ENCODE results near the gene GRIFIN.

GRCh38 chr7:1853262-1853995, 183.4 kb downstream of the ELFN1 start:
- PRO-cap: no peak
- RAMPAGE, long total RNA, 4 experiments: no peak in any of the 4 experiments

GRCh38 chr7:1926291-1927474, 256.6 kb downstream of the ELFN1 start:
- PRO-cap: no peak
- RAMPAGE, long total RNA, 4 experiments: no peak in any of the 4 experiments

- PRO-cap: no peak
- RAMPAGE, long total RNA, 4 experiments: no peak in any of the 4 experiments
These were observed 273.2 kb downstream of the ELFN1 start for GRCh38 chr7:1943190-1943704.

DNA sequence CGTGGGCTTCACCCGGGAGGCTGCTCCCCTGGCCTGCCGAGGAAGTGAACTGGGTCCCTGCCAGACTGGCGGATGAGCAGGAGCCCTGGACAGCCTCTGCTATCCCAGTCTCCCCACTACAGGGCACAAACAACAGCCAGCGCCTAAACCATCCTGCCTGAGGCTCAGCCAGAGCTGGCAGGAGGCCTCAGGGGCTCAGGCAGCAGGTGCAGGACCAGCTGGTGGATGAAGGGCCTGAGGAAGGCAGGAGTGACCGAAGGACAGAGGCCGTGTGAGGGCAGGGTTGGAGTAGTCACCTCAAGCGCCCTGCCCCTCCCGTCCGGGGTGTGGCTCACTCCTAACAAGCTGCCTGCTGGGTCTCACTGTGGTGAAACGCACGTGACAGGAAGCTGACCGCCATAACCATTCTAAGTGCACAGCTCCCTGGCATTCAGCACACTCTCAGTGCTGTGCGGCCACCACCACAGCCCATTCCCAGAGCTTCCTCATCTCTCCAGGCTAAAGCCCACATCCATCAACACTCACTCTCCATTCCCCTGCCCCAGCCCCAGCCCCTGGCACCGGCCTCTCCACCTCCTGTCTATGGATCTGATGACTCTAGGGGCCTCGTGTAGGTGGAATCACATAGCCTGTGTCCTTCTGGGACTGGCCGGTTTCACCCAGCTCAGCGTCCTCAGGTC, 281.1 kb downstream of the ELFN1 start:
- PRO-cap: no peak
- RAMPAGE, long total RNA, 4 experiments: no peak in any of the 4 experiments

- PRO-cap: no peak
- RAMPAGE, long total RNA, 4 experiments: no peak in any of the 4 experiments
These were observed 218.3 kb downstream of the MAD1L1 start for GRCh38 chr7:2014433-2014816.

GRCh38 chr7:2018567-2019249, 214.0 kb downstream of the MAD1L1 start:
- PRO-cap: no peak
- RAMPAGE, long total RNA, 4 experiments: no peak in any of the 4 experiments

- PRO-cap: no peak
- RAMPAGE, long total RNA, 4 experiments: no peak in any of the 4 experiments
These were observed 153.0 kb downstream of the MAD1L1 start for GRCh38 chr7:2079485-2080468.

GRCh38 chr7:2301094-2301885, 13.0 kb downstream of the SNX8 start:
- PRO-cap: no peak
- RAMPAGE, long total RNA, 4 experiments: no peak in any of the 4 experiments

- PRO-cap: no peak
- RAMPAGE, long total RNA, 4 experiments: no peak in any of the 4 experiments
These were observed 8.0 kb downstream of the EIF3B start for GRCh38 chr7:2362403-2363321.

GRCh38 chr7:2376571-2377242, 22.1 kb downstream of the EIF3B start:
- PRO-cap: no peak
- RAMPAGE, long total RNA, 4 experiments: no peak in any of the 4 experiments

- PRO-cap: no peak
- RAMPAGE, long total RNA, 4 experiments: no peak in any of the 4 experiments
These were observed 23.2 kb upstream of the CHST12 start for GRCh38 chr7:2380041-2380775.

GRCh38 chr7:2406446-2407205, 3.2 kb downstream of the CHST12 start:
- PRO-cap: no peak
- RAMPAGE, long total RNA, 4 experiments: no peak in any of the 4 experiments

DNA sequence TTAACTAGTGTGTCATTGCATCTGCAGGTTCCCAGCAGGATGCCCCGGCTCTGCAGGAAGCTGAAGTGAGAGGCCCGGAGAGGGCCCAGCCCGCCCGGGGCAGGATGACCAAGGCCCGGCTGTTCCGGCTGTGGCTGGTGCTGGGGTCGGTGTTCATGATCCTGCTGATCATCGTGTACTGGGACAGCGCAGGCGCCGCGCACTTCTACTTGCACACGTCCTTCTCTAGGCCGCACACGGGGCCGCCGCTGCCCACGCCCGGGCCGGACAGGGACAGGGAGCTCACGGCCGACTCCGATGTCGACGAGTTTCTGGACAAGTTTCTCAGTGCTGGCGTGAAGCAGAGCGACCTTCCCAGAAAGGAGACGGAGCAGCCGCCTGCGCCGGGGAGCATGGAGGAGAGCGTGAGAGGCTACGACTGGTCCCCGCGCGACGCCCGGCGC, 29.1 kb downstream of the CHST12 start:
- PRO-cap: no peak
- RAMPAGE, long total RNA, 4 experiments: no peak in any of the 4 experiments

GRCh38 chr7:2476367-2476849, at the start of gene GRIFIN:
TSS of gene GRIFIN (minus strand) at chr7:2476398.
- PRO-cap: no peak
- RAMPAGE, long total RNA, 4 experiments: no peak in any of the 4 experiments

GRCh38 chr7:2477585-2478257, 1.5 kb upstream of the GRIFIN start:
- PRO-cap: no peak
- RAMPAGE, long total RNA, 4 experiments: no peak in any of the 4 experiments

DNA sequence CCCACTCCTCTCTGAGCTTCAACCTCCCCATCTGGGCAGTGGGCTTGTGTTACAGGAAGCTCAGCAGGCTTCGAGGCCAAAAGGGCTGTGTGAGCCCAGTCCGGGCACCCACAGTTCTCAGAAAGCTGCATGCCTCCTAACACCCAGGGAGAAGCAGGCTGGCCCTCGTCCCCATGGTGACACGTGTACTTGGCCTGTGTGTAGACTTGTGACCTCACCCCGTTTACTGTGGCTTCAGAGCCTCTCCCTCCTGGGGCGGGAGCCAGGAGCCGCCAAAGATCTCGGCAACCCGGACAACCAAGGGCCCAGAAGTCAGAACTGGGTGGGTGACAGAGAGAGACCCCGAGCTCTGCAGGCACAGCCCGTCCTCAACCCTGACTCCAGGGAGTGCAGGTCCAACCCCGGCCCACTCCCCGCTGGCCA, 2.3 kb upstream of the GRIFIN start:
- PRO-cap: unidirectional peak, plus-strand start at position 275 of the sequence
- RAMPAGE, long total RNA, 4 experiments: no peak in any of the 4 experiments

- PRO-cap: no peak
- RAMPAGE, long total RNA, 4 experiments: no peak in any of the 4 experiments
These were observed 17.5 kb upstream of the GRIFIN start for GRCh38 chr7:2493760-2494039.

DNA sequence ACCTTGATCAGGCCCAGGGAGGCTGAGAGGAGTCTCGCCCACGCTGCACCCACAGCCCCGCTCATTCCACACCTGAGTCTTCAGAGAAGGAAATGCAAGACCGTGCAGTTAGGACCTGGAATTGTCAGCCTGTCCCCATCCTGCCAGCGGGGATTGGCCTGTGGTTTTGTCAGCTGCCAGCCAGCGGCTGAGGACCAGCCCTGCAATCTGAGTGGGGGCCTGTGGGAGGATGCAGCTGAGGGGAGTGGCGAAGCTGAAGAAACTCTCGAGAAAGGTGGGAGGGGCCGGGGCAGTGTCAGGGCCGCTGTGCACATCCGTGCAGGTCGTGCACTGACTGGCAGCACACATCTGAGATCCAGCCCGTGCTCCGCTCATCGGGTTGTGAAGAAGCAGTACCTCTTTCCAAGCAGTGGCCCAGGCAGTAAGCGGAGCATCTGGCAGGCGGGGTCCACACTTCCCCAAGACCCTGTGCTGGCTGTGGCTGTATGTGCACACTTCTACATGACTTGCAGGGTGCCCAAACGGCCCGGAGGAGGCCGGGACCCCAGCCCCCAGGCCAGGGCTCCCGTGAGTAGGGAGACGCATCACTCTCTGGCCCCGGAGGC, 10.6 kb upstream of the LFNG start:
- PRO-cap: bidirectional peak, plus-strand start at position 313 of the sequence, minus-strand start at position 168 of the sequence
- RAMPAGE, long total RNA, 4 experiments: no peak in any of the 4 experiments

DNA sequence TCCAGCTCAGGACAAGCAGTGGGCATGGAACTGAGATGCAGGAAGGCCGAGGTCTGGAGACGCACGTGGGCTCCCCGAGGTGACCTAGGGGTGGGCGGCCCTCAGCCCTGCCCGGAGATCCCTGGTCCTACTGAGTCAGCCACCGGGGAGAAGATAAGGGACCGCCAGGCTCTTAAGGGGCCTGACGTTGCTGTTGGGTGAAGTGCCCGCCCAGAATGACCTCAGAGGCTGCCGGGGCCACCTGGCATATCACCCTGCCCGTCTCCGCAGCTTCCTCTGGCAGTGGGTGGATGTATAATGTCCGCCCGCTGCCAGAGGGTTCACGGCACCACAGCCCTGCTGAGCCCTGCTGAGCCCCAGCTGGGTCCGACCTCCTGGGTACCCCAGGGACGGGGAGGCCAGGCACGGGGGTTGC, 8.8 kb upstream of the LFNG start:
- PRO-cap: bidirectional peak, plus-strand start at position 316 of the sequence, minus-strand start at position 223 of the sequence
- RAMPAGE, long total RNA, 4 experiments: no peak in any of the 4 experiments

DNA sequence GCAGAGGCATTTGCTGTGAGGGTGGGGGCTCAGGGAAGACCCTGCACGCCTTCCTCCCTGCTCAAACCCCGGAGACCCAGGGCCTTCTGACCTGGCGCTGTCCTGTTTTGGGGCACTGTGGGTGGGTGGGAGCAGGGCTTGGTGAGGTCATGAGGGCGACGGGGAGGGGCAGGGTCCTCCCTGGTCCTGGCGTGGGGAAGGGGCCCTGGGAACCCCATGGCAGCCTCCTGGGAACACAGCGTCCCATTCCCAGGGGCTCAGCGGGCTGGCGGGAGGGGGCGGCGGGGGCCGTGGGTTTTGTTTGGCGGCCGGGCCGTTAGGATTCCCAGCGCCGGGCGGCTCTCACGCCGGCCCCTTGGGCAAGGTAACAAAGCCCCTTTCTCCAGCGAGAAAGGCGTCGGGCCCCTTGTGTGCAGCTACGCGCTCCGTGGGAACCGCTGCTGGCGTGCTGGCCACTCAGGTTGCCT, 1.5 kb downstream of the LFNG start:
- PRO-cap: no peak
- RAMPAGE, long total RNA, 4 experiments: no peak in any of the 4 experiments

Data from esophagus squamous epithelium (tissue), 4 donors.